Vein endothelial cell (primary cell): ENCODE data around the genes HAGHL, TELO2, JPT2 and IGFALS.

DNA sequence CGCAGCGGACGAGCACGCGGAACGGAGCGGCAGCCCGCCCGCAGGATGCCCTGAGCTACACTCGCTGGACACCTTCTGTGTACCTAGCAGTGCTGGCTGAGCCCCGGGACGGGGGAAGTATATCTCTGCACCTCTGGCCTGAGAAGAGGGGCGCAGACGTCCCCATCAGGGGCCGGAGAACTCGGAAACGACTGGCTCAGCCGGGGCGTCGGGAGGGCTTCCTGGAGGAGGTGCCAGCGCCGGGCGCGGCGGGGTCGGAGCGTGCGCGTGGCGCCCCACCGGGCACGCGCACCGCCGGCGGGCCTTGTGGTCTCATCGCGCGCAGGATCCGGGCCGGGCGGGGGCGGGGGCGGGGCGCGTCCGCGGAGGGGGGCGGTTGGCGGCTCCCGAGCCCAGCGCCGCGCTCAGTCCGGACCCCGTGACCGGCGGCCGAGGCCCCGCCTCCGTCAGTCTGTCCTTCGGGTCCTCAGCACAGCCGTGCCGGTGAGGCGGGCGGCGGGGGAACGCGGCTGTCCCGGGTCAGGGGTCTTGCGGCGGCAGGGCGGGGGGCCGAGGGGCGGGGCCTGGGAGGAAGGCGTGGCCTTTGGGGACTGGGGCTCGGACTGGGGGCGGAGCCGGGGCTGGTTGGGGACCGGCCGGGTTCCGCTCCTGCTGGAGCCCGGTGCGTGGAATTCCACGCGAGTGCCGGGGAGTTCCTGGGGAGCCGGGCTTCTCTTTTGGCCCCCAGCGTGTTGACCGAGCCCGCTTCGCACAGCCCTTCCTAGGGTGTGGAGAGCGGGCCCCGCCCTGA is at the start of gene HAGHL:
Gene HAGHL (plus strand): TSS at position 449 of the 790 bp plus-strand sequence.
- CAGE, long polyA plus RNA: no peak

DNA sequence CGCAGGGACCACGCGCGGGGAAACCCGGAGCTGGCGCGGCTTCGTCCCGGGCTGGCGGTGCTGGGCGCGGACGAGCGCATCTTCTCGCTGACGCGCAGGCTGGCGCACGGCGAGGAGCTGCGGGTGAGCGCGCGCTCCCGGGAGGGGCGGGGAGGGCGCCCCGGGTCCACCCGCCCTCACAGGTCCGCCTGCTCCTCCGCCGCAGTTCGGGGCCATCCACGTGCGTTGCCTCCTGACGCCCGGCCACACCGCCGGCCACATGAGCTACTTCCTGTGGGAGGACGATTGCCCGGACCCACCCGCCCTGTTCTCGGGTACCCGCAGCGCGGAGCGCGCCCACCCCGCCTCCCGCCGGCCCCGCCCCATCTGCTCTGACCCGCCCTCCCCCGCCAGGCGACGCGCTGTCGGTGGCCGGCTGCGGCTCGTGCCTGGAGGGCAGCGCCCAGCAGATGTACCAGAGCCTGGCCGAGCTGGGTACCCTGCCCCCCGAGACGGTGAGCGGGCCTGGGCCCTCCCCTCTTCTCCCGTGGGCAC is 1.3 kb downstream of the HAGHL start:
- CAGE, long polyA plus RNA: no peak

DNA sequence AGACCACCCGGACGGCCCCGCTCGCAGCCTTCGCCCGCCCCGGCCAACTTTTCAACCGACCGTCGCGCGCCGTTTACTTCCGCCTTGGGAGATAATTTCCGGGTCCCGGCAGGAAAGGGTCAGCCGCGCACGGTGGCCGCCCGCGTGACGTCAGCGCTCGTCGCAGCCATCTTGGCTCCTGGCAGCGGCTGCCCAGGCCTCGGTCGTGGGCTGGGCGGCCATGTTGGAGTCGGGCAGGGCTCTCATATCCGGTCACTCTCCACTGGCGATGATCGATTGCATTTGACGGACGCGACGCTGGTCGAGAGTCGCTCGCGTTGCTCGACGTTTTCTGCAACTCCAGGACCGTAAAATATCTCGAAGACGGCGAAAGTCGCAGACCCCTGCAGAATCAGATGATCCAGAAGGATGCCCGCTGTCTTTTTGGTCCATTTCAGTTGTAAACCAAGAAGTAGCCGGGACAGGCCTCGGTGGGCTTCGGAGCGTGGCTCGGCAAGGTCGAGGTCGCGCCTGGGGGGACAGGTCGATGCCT is 7.2 kb upstream of the GNG13 start:
- CAGE, long polyA plus RNA: no peak

DNA sequence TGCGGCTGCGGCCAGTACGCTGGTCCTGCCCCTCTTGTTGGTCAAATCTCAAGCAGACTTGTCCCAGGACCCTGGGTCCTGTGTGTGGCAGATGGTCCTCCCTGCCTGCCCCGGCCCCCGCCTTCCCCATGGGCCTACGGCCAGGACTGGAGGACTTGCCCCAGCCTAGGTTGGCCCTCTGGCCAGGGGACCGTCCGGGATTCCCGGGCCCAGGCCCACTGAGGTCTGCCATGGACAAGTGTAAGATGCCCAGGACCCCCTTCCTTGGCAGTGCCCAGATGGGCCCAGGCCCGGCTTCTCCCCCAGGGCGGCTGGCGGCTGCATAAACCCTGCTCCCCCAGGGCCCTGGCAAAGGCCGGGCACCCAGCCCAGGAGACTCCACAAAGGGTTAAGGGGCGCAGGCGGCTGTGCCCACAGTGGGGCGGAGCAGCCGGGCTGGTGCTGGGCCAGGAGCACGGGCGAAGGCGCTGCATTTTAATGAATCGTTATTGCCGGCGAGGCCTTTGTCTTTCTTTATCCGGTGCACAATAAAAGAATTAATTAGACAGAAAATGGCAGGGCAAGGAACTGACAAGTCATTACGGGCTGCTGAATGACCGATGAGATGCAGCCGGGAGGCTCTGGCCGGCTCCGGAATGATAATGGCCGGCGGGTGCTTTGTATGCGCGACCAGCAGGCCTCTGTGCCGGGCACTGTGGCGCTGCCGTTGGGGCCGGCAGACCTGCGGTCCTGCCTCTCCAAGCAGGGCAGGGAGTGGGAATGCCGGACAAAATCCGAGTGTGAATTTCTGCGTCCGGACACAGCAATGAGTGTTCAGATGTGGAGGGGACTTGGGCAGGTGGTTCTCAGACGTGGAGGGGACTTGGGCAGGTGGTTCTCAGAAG is 9.2 kb downstream of the SOX8 start:
- CAGE, long polyA plus RNA: no peak

DNA sequence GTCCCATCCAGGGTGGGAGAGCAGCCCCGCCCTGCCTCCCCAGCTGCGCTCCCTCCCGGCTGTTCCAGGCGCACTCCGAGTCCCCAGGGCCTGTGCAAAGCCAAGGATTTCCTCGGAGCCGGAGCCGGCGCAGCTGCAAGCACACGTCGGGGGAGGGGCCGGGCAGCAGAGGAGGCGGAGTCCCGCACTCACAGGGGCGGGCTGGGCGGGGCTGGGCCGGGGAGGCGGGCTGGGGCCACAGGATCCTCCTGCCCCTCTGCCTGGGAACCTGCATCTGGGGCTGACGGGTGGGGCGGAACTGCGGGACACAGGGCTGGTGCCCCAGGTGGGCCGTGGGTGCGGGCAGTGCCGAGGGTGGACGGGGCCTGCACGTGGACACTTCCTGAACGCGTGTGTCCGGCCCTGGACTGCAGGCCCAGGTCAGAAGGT is 24.1 kb upstream of the SSTR5 start:
- CAGE, long polyA plus RNA: no peak

GRCh38 chr16:1156247-1157189 is 3.6 kb downstream of the CACNA1H start:
- CAGE, long polyA plus RNA: no peak

GRCh38 chr16:1158235-1159036 is 5.5 kb downstream of the CACNA1H start:
- CAGE, long polyA plus RNA: no peak

- CAGE, long polyA plus RNA: no peak
Measured at GRCh38 chr16:1325672-1326457, 7.6 kb upstream of the BAIAP3 start.

GRCh38 chr16:1342205-1343173 is 9.0 kb downstream of the BAIAP3 start:
- CAGE, long polyA plus RNA: no peak

DNA sequence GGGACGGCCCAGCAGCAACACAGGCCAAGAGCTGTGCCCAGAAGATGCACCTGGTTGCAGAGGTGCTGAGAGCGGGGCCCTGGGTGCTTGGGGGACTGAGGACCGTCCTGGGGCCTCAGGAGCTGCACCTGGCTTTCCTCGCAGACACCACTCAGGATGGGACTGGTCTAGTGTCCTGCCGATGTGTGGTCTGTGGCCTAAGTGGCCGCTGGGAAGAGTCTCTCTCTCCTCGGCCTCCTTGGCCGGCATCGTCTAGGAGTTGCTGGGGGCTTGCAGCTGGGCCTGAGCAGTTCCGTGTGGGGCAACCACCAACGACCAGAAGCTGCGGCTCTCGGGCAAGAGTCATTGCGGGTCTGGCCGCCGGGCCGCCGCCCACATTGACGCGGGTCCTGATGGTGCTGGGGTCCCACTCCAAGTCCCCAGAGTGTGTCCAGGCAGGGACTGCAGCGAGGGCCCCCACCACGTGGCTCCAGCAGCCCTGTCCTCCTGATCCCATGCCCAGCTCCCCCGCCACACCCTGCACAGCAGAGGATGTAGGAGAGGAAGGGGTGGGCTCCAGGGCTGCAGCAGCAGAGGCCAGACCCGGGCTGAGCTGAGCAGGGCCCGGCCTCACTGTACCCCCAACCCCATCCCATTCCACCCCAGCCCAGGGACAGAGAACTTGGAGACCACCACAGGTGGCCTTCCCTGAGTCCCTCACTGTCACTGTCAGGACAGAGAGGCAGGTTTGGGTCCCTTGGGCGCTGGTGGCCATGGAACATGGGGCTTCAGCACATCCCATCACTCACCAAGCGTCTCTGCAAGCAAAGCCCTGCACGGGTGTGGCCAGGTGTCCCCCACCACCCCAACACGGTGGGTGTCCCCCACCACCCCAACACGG is 30.9 kb downstream of the UNKL start:
- CAGE, long polyA plus RNA: no peak

GRCh38 chr16:1427801-1428487 is 2.9 kb upstream of the PERCC1 start:
- CAGE, long polyA plus RNA: no peak

- CAGE, long polyA plus RNA: no peak
Measured at GRCh38 chr16:1460885-1461423, 13.9 kb downstream of the CLCN7 start.

DNA sequence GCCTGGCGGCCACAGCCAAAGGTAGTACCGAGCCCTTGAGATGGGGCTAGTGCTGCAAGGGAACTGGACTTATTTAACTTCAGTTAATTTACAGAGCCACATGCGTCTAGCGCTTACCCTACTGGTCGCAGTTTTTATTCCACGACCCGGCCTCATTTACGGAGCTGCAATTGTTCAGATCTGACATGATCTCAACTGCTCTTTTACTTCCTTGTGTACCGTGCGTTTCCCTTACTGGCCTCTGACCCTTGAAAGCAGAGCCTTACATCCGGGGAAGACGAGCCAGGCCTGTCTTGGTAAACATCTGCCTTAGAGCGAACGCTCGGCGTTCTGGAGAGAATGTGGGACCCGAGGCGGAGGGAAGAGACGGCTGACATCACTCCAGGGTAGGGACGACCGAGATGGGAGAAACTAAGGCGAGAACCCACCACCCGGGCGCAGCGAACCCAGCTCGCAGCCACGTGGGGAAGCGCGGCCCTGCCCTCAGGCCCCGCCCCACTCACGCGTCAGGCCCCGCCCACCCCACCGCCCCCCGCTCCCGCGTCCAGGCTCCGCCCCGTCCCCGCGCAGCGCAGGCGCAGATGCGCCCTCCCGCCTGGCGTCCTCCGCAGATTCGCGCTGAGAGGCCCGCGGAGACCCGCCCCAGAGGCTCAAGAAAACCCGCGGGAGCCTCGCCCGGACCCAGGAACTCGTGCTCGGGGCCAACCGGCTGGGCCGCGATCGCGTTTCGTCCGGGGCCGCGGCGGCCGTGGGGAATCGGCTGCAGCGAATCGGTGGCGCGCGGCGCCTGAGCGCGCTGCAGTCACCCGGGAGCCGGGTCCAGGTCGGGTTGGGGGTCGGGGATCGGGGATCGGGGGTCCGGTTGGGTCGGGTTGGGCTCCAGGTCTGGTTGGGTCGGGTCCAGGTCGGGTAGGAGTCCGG is at the start of gene TELO2:
Gene TELO2 (plus strand): TSS at position 578 of the 921 bp plus-strand sequence.
- CAGE, long polyA plus RNA: start-site peak on the plus strand centred at position 589 of the sequence, 43 bp wide, 79 and 20 reads in 2 replicates; start-site peak on the plus strand centred at position 783 of the sequence, 39 bp wide, 256 and 285 reads in 2 replicates

DNA sequence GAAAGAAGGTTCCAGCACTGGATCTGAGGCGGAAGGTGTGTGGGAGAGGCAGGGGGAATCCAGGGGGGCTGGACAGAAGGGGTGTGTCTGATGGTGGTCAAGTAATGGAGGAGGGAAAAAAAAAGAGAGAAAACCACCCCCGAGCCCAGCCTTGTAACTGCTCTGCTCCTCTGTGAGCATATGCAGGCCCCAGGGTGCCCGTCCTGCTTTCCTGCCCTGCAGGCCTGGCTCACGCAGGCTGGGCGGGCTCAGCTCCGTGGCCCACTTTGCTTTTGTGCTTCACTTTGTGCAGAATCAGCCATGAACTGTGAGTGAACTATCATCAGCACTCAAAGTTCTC is 31.9 kb downstream of the TMEM204 start:
- CAGE, long polyA plus RNA: no peak

DNA sequence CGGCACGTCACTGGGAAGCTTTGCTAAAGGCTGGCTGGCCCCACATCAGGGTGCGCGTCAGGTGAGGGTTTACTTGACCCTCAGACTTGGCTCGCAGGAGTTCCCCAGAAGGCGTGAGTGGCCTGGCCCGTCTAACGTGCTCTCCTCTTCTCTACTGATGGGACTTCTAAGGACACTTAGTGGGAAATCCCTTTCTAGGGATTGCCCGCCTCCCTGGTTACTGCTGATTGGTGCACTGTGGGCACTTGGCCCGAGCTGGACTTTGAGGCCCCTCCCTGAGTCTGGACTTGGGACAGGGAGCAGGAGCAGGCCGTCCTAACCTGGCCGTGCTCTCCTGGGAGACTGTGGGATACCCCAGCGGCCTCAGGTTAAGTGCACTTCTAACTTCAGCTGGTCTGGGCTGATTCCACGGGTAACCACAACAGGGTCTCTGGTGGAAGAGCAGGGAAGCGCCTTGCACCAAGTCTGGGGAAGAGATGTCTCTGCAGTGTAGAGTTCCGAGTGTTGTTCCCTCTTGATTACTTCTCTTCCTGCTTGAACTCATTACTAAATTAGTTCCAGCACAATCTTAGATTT is 14.7 kb downstream of the IFT140 start:
- CAGE, long polyA plus RNA: no peak

- CAGE, long polyA plus RNA: no peak
Measured at GRCh38 chr16:1678074-1678367, at the start of gene JPT2. Gene JPT2 (plus strand): TSS chr16:1678279.

- CAGE, long polyA plus RNA: no peak
Measured at GRCh38 chr16:1793566-1793948, at the start of gene IGFALS. Gene IGFALS (minus strand): TSS chr16:1793705.

DNA sequence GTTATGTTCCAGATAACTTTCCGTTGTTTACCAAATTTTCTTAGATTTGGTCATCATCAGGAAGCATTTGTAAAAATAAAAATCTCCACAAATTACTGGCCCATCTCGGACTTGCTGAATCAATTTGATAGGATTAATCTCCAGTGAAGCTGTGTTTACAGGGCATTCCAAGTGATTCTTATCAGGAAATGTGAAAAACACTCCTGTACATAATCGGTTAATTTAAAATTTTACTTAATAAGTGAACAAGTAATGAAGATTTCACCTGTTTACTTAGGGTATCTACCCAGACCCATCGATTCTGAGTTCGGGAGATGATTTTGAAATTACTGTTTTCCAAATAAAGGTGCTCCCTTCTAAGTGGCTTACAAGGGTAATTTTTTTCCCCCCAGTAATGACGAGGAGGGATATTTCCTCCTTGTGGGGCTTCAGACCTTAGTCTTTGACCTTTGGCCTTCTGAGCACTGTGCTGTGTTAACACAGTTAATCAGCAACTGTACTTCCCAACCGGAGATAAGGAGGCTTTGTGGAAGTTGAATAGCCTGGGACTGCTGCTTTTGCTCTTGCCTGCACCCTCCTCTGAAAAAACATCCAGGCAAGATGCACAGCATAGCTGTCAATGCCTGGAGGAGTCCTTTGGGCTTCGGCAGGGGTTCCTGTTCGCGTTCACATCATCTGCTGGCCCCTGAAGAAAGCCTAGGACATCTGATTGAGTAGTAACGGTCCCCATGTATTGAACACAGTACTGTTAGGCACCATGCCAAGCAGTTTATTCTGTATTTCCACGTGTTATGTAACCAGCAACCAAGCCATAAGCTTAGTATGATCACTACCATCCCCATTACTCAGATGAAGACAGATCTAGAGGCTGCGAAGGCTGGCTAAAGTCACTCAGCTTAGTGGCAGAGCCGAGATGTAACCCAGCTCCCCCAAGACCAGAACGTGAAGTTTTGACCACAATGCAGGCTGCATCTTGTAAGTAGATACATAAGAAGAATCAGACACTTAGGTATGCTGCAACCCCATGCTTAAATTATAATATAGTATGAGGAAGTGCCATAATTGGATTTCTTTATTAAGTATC is 1.9 kb downstream of the FAHD1 start:
- CAGE, long polyA plus RNA: no peak

DNA sequence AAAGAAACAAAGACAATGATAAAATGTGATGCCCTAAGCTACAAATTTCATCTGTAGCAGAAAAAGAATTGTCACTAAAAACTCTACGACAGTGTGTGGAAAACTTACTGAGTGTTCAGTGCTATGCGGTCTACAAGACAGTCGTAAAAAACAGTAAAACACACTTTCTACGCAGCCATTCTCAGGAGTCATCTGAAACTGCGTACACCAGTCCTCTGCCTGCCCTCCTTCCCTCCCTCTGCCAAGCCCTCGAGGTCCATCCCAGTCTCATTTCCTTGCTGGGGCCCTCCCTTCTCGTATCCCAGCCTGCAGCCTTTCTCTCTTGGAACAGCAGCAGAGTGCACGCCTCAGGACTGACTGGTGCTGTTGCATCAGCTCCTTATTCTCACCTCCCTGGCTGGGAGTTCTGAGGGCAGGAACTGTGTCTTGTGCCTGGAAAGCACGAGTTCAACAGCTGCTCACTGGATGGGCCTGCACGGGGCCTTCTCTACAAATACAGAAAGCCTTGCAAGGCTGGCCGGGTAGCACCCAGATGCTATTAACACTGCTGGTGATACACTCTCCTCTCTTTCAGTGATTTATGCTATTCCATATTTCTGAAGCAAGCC is 12.5 kb downstream of the FAHD1 start:
- CAGE, long polyA plus RNA: no peak

DNA sequence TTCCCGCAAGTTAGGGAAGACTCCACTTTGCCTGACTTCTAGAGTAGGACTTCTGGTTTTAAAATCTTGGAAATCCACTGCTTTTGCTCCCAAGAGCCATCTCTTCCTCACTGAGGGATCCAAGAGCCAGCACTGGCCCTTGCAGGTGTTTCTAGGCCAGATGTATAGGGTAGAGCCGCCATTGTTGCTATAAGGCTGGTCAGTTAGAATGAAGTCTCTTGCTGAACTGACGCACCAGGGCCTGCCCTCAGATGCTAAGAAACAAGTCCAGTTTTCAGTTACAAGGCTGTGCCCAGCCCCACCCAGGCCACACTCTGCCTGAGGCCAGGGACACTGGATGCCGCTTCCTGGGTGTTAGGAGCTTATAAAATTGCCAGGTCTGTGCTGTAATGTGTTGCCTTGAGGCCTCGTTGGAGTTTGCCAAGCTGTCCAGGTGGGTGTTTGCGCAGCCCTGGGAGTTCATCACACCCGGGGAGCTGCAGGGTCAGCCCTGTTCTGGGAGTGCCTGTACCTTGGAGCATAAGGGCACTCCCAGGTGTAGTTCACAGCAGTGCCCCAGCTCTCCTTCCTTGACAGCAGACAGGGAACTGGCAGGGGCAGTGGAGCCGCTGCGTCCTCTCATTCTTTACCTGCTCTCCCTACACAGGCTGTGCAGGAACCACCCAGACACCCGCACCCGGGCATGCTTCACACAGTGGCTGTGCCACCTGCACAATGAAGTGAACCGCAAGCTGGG is 1.4 kb downstream of the GFER start:
- CAGE, long polyA plus RNA: no peak